Camera-type eye (tissue), 1 donor: ENCODE results near the genes AASDHPPT, SLN, SLC35F2 and ATM.

DNA sequence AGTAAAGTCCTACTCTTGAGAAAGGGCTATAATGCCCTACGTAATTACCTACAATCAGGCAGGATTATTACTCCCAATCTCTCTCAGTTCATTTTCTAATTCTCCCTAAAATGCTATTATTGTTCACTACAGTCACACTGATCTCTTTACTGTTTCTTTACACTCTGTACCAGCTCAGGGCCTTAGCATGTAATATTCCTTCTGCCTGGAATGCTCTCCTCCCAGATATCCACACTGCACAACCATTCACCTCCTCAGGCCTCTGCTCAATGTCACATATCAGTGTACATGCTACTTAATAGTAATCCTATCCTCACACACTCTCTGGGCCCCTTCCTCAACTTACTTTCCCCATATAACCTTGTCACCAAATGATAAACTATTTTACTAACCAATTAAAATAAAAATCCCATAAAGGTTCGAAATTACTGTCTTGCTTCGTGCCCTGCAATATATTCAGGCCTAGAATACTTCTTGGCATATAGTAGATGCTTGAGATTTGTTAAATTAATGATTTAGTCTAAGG is 35.7 kb downstream of the DCUN1D5 start:
- RAMPAGE, long total RNA: no peak

DNA sequence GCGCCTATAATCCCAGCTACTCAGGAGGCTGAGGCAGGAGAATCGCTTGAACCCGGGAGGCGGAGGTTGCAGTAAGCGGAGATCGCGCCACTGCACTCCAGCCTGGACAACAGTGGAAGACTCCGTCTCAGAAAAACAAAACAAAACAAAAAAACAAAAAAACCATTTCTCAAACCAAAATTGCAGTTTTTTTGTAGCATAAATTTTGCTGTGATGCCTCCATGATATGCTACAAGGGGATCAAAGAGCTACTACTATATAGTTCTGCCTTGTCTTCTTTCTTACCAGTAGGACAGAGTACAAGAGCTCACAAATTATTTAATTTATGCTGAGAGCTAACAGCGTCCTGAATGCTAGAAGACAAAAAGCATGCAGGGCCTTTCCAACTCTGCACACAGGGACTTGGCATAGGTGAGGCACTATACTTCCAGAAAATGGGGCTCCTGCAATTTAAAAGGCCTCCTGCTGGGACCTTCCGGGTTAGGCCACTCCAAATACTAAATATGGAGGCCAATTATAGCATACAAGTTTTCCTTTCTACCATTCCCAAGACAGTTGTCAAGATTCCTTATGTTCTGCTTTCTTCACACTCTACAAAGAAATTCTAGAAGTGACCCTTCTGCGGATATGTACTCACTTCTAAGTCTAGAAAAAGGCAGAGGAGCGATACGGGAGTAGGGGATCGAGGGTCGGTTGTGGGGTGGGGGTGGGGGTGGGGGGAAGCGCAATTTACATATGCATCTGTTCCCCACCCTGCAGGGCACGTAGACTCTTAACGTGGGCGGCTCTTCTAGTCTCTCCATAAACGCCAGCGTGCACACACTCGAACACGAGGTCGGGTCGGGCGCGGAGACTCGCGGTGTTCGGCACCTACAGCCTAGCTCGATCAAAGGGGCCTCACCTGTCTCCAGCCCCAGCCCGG is 916 bp downstream of the DCUN1D5 start:
- RAMPAGE, long total RNA: no peak

DNA sequence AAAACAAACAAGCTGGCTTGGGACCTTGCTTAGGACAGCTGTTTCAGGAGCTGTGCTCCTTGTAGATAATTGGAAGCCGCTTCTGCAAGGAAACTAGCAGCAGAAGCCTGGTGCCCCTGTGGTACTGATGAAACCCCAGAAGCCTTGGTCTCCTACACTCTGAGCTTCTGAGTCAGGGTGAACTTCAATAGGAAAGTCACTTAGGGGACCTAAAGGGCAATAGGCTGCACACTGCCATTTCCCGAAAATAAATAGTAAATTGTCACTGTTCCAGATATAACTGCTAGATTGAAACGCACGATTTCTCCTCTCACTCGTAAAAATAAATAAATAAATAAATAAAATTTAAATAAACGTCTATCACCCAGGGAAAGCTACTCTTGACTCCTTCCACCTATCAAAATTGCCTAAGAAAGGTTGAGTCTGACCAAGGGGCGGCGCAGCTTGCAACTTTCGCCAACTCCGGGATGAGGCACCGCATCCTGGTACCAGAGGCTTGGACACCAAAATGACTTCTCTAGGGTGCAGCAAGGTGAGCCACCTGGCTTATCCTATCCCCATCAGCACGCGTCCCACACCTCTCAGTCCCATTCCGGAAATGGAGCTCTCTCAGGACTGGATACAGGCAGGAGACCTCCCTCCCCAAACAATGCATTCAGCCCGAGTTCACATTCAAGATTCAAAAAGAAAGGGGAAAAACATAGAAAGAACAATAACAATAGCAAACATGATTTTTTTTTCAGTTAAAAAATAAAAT is 733 bp downstream of the PDGFD start:
- RAMPAGE, long total RNA: no peak

DNA sequence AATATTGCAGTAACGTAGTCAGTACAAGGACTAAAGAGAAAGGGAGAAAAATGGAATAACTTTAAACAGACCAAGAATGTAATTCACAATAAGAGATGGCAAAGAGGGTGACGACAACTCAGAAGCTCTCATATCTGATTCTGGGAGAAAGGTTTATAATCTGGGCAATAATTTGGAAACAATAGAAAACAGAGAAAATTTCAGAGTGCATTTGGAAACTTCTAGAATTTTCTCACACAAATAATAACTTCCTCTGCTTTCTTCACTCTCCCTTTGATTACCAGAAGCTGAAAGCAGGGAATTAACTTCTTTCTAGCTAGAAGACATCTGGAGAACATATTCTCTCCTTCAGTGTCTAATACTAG is 50.8 kb downstream of the CASP4 start:
- RAMPAGE, long total RNA: no peak

GRCh38 chr11:104970573-104970903 is 2.2 kb upstream of the CASP4 start:
- RAMPAGE, long total RNA: no peak

- RAMPAGE, long total RNA: no peak
Observed at GRCh38 chr11:105070029-105070817, 25.1 kb upstream of the CARD16 start.

DNA sequence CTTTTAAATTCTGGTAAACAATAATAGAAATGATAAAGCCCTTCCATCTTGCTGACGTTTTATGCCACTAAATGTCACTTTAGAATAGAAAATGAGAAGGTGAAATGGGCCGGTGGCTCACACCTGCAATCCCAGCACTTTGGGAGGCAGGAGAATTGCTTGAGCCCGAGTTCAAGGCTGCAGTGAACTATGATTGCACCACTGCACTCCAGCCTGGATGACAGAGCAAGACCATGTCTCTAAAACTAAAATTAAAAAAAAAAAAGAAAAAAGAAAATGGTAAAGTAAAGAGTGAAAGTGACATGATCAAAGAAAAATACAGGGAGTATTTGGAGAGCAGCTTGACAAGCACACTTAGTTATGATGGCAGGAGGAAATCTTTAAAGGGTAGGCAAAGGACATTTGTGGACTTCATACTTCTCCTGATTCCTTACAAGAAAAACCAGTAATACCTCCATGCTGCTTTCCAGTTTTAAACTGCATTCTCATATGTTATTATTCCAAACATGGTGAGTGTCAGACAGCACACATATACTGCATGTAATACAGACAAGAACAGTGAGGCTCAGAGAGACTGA is 20.0 kb downstream of the MSANTD4 start:
- RAMPAGE, long total RNA: no peak

DNA sequence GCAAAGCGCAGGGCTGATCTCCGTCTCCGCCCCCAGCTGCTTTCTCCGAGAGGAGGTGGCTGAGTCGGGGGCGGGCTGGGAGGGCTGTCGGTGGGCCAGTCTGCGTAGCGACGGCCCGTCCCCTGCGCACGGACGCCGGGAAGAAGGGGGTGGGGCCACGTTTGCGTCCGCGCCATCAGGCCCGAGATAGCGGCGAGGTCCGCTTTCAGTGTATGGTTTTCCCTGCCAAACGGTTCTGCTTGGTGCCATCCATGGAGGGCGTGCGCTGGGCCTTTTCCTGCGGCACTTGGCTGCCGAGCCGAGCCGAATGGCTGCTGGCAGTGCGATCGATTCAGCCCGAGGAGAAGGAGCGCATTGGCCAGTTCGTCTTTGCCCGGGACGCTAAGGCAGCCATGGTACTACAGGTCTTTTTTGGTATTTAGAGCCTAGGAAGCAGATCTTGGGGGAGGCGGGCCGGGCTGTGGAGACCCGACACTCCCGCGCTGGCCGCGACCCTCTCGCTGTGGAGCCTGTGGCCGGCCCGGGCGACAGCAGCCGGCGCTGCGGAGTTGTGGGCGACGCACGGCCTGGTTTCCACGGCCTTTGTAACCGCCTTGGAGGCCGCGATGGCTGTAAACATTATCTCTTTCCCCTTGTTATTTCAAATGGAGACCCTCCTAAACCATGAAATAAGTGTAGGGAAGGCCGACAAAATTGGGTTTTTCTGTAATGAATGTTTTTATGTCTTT is at the start of gene AASDHPPT:
TSS of gene AASDHPPT (plus strand) at position 164 of the 728 bp plus-strand sequence.
- RAMPAGE, long total RNA: start-site peak on the plus strand centred at position 181 of the sequence, 24 bp wide, 145 reads

- RAMPAGE, long total RNA: no peak
Observed at GRCh38 chr11:106990088-106990845, 28.0 kb downstream of the GUCY1A2 start.

GRCh38 chr11:107391954-107392362 is 65.7 kb downstream of the CWF19L2 start:
- RAMPAGE, long total RNA: no peak

DNA sequence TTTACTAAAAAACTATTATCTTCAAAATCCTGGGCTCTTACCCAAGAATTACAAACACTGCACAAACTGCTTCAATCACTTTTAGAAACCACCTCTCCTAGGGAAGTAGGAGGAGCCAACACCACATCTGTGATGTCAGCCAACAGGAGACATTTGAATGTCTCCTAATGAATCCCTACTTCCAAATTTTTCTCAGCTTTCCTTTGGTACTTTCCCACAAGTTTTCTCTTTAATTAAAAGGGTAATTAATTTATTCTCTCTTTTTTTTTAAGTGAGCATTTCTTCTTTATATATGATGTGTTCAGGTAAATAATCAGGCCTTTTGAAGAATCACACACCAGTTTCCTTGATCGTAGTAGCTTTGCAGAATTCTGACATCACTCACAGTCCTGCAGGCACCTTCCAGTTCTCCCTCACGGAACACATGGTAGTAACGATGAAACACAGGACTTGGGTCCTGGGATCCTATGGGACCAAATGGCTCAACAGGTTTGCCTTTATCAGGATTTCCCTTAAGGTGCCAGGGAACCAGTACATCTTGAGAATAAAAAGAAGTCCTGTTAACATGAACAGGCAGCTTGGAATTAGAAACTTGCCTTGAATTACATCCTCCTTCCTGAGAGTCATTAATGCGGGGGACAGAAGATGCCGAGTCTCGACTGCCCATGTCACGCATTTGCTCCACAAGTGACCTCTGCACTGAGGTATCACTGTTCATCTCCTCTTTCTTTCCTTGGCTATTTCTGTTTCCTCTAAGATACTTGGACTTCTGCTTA is 46.9 kb upstream of the CWF19L2 start:
- RAMPAGE, long total RNA: no peak

DNA sequence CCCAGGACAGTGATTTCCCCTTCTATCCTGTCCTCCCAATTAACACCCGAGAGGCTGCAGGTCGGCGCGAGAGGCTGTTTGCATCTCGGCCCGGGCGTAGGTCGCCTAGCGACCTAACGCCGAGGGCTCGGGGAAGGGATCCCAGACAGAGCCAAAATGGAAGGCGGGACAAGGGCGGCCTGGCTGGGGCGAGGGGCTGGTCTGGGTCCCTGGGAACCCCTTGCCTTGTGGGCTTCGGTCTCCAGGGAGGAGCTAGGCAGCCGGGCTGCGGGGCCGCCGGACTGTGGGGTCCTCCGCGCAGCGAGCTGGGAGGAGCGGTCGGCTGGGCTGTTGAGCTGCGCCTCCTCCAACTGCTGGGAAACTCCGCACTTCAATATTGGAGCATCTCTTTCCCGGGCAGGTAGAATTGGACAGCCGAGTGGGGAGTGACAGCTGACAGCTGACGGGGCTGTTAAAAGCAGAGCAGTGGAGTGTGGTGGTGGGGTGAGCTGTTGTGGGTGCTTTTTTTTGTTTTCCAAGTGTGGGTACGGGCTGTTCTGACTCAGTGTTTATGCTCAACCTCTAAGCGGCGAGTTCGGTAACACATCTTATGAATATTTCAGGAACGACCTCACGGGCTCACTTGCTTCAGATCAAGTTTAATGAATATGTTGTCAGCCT is 785 bp downstream of the ELMOD1 start:
- RAMPAGE, long total RNA: no peak

- RAMPAGE, long total RNA: no peak
Observed at GRCh38 chr11:107711885-107712321, at the start of gene SLN. SLN (minus strand) TSS chr11:107712056.

DNA sequence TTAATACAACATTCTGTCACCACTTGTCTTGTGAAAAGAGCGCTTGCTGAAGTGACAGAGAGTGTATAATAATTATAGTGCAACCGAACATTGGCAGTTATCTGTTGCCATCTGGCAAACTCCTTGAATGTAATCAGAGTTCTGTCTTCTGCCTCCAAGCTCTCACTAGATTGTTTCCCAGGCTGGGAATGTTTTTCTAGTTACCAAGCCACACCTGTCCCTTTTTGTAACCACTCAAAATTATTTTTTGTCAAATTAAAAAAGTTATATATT is 1.3 kb upstream of the SLN start:
- RAMPAGE, long total RNA: no peak

DNA sequence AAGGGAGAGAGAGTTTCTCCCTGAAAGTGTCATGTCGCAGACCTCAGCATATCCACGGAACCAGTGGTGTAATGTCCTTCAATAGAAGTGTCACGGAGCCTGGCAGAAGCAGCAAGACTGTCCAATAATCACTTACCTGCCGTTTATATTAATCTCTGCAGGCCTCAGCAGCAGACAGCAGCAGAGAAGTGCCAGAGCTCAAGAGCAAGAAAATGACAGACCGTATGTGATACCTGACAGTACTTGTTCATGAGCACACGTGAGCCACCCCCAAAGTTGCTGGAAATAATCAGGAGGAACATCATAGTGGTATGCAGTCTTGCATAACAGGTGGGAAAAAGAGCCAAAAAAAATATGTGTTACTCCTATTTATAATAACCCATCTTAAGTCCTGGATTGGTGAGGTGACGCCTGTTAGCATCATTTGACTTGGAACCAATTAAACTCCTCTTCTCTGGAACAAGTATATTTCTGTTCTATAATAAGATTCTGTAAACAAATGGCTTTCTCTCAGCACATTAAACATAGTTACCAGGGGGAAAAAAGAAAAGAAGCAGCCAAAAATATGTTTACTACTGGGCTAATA is 7.7 kb upstream of the SLN start:
- RAMPAGE, long total RNA: no peak

- RAMPAGE, long total RNA: no peak
Observed at GRCh38 chr11:107858087-107859105, at the start of gene SLC35F2. SLC35F2 (minus strand) TSS chr11:107858787.

DNA sequence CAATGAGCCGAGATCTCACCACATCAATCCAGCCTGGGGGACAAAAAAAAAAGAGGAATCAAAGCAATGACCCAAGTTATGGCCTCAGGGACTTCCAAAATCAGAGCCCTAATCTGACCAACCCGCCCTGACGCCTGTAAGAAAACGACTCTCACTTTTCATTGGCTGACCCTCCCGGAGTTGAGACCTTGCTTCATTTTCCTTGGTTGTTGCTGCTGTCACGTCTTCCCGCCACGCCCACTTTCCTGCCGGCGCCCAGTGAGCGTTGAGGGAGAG is 298 bp upstream of the RAB39A start:
- RAMPAGE, long total RNA: no peak

DNA sequence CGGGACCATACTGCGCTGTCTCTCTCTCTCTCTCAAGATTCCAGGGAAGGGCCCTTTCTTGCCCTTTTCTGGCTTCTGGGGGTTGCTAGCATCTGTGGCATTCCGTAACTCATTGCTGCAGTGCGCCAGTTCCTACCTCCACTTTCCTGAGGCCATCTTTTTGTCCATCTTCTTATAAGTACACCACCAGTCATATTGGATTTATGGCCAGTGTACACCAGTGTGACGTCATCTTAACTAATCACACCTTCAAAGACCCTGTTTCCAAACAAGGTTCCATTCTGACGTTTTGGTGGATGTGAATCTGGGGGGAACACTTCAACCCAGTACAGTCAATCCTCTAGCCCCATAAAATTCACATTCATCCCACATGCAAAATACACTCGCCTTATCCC is 7.1 kb upstream of the ACAT1 start:
- RAMPAGE, long total RNA: no peak

- RAMPAGE, long total RNA: no peak
Observed at GRCh38 chr11:108123249-108123657, 1.9 kb downstream of the ACAT1 start.

DNA sequence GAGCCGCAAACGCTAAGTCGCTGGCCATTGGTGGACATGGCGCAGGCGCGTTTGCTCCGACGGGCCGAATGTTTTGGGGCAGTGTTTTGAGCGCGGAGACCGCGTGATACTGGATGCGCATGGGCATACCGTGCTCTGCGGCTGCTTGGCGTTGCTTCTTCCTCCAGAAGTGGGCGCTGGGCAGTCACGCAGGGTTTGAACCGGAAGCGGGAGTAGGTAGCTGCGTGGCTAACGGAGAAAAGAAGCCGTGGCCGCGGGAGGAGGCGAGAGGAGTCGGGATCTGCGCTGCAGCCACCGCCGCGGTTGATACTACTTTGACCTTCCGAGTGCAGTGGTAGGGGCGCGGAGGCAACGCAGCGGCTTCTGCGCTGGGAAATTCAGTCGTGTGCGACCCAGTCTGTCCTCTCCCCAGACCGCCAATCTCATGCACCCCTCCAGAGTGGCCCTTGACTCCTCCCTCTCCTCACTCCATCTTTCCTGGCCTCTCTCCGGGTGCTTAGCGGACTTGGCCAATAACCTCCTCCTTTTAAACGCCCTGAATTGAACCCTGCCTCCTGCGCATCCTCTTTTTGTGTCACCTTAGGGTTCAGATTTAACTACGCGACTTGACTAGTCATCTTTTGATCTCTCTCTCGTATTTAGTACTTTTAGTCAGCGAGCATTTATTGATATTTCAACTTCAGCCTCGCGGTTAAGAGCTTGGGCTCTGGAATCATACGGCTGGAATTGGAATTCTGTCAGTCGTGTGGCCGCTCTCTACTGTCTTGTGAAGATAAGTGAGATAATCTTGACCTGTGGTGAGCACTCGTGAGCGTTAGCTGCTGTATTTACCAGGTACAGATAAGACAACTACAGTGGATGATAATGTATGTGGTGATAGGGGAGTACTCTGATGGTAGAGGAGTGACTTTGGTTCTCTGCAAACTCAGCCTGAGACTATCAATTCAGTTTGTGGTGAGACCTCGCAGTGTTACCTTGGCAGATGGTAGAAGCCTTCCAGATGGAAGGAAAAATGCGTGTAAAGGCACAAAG is at the start of gene ATM:
TSS of gene ATM (plus strand) at position 215 of the 1,032 bp plus-strand sequence.
- RAMPAGE, long total RNA: no peak